Occipital lobe (tissue), 2 donors: Measurements from ENCODE around the genes LGALS9, TMEM97 and SEBOX.

GRCh38 chr17:27256170-27256469, 37.8 kb upstream of the WSB1 start:
- RAMPAGE, long total RNA, result no peak

DNA sequence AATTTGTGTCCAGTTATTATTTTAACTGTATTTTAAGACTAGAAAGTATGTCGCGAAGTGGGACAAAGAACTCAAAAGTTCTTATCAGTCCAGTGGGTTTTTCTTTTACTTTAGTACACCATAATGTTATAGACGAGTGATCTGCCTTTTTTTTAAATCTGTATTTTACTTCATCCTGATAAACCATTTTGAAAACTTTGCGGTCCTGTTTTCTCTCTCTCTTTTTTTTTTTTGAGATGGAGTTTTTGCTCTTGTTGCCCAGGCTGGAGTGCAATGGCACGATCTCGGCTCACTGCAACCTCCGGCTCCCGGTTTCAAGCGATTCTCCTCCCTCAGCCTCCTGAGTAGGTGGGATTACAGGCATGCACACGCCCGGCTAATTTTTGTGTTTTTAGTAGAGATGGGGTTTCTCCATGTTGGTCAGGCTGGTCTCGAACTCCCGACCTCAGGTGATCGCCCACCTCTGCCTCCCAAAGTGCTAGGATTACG, 1.8 kb downstream of the WSB1 start:
- RAMPAGE, long total RNA, result no peak

- RAMPAGE, long total RNA, result no peak
Observed at GRCh38 chr17:27457663-27458193, 1.5 kb downstream of the KSR1 start.

GRCh38 chr17:27495489-27495838, 39.2 kb downstream of the KSR1 start:
- RAMPAGE, long total RNA, result no peak

DNA sequence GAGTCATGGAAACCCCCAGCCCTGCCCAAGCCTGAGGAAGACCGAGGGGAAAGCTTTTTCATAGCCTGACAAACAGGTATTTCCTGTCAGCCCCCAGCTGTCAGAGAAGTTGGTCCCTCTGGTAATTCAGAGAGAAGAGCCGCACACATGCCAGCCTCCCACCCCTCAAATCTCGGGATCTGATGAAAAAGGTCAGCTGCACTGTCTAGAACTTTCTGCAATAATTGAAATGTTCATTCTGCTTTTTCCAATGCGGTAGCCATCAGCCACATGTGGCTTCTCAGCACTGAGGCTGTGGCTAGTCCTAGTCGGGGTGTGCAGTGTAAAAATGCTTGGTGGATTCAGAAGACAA, 50.5 kb downstream of the KSR1 start:
- RAMPAGE, long total RNA, result no peak

- RAMPAGE, long total RNA, result no peak
Observed at GRCh38 chr17:27535562-27536383, 79.5 kb downstream of the KSR1 start.

DNA sequence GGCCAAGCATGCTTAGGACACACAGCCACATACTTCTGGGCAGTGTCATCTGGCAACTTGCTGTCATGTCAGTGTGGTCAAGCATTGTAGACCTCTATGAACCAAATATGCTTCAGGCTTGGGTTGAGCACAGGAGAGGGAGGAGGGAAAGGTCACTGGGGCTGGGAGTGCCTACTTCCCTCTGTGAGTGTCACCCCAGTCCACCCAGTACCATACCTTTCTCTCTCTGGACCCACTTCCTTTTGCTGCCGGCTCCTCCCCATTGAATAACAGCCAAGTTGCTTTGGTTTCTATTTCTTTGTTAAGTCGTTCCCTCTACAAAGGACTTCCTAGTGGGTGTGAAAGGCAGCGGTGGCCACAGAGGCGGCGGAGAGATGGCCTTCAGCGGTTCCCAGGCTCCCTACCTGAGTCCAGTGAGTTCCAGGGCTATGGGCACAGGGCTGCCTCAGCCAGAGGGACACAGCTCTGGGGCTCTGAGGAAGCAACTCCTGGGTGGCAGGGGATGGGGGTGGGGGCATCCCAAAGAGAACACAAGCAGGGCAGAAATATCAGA, at the start of gene LGALS9:
TSS of gene LGALS9 (plus strand) at position 297 of the 553 bp plus-strand sequence.
- RAMPAGE, long total RNA, result no peak

- RAMPAGE, long total RNA, result no peak
Observed at GRCh38 chr17:27793477-27794350, 6.6 kb downstream of the NOS2 start.

GRCh38 chr17:28040848-28041539, 1.5 kb upstream of the NLK start:
- RAMPAGE, long total RNA, result no peak

DNA sequence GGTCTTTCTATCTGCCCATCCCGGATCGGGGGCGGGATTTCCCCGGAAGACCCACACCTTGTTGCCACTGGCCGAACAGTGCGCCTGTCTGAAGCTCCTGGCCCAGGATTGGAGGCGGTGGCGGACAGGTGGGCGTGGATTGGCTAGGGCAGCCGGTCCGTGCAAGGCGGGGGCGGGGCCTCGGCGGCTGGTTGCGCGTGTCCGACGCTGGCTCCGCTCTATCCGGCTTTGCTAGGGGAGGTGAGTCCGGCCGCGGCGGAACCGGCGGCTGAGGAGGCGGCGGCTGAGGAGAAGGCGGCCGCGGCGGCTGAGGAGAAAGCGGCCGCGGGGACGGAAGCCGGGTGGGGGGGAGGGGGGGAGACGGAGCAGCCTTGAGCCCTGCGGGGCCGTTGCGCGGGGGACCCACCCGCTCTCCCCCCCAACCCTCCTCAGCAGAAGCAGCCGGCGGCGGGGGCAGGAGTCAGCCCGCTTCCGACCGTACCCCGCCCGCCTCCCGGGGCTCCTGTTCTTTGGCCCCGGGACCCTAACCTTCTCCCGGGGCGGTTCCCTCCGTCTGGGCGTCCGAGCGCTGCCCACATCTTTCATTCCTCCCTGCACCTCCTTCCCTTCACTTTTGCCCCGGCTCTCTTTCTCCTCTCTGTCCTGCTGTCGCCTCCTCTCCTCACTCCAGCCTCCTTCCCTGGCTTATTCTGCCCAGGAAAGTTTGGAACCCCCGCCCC, 778 bp upstream of the NLK start:
- RAMPAGE, long total RNA, result no peak

- RAMPAGE, long total RNA, result no peak
Observed at GRCh38 chr17:28046383-28046799, 3.9 kb downstream of the NLK start.

- RAMPAGE, long total RNA, result no peak
Observed at GRCh38 chr17:28087027-28087998, 44.8 kb downstream of the NLK start.

- RAMPAGE, long total RNA, result start-site peak on the plus strand at chr17:28319138-28319235, 1,099 and 109 reads in 2 replicates
Observed at GRCh38 chr17:28318992-28320047, at the start of gene TMEM97. TSS of gene TMEM97 (plus strand) at chr17:28319200.

- RAMPAGE, long total RNA, result no peak
Observed at GRCh38 chr17:28324317-28324769, 5.3 kb downstream of the TMEM97 start.

- RAMPAGE, long total RNA, result no peak
Observed at GRCh38 chr17:28364914-28365491, at the start of gene SEBOX. TSS of gene SEBOX (minus strand) at chr17:28365199.

DNA sequence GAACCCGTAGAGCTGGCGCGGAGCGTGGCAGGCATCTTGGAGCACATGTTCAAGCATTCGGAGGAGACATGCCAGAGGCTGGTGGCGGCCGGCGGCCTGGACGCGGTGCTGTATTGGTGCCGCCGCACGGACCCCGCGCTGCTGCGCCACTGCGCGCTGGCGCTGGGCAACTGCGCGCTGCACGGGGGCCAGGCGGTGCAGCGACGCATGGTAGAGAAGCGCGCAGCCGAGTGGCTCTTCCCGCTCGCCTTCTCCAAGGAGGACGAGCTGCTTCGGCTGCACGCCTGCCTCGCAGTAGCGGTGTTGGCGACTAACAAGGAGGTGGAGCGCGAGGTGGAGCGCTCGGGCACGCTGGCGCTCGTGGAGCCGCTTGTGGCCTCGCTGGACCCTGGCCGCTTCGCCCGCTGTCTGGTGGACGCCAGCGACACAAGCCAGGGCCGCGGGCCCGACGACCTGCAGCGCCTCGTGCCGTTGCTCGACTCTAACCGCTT, 9.8 kb downstream of the SARM1 start:
- RAMPAGE, long total RNA, result no peak

DNA sequence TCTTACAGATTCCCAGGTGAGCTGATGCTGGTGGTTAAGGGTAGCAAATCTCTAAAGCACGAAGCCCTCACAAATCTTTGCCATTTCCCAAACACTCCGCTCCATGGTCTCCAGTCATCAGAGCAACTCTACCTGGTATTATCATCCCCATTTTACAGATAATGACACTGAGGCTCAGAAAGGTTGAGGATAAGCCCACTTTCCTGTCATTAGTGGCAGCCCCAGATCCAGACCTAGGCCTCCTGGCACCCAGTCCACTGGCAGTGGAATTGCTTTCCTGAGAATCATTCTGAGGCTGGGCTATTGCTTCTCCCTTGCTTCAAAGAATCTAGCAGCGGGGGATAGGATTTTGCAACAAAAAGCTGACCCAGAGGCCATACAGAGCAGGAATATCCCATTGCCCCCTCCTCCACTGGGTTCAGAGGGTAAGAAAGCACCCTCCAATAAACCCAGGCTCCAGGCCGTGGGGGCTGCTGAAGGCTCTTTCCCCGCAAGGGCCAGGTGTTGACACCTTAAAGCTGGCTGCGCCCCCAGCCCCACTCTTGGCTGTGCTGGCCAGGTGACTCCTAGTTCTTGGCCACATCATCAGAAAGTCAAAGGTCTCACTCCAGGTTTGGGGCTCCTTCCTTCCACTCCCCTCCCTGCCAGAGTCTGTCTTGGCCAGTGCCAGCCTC, 8.5 kb downstream of the SLC46A1 start:
- RAMPAGE, long total RNA, result no peak

DNA sequence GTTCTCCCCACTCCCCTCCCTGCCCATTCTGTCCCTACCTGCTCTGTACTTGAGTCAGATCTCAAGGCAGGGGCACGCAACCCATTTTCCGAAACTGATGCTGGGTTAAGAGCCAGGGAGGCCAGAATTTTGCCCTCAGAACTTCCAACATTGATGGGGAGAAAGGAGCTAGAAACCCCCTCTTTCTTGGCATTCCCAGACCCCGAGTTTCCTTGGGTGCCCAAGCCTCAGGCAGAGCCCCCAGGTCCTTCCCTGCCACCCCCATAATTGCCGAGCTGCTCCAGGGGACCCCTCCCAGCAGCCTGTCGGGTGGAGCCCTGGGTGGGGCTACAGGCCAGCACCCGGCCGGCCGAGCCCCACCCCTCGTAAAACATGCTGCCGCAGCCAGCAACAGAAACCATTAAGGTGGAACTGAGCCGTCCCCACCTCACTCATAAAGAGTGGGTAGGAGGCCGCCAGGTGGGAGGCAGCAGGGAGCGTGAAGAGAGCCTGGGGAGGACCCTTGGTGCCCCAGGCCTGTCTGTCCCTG, 8.2 kb downstream of the FOXN1 start:
- RAMPAGE, long total RNA, result no peak

GRCh38 chr17:28575266-28575992, 1.3 kb downstream of the ALDOC start:
- RAMPAGE, long total RNA, result no peak

DNA sequence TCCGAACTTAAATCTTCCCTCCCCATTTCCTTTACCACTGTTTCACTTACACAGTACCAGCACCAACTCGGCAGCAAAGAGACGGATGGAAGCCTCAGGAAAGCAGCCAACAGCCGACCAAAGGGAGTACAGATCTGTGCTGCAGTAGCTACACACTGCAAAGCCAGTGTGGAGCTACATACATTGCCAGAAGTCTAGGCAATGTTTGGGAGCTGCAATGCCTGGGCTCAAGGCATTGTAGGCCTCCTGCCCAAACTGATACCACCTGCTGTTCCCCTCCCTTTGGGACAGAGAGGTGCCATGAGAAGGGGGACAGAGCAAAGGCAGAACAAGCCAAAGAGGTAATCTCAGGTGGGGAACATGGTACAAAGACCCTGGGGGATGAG, 1.8 kb downstream of the RSKR start:
- RAMPAGE, long total RNA, result no peak